Fallopian tube (tissue), 1 donor: ENCODE measurements around the gene NOSTRIN.

GRCh38 chr2:168094534-168095461 is 152.6 kb downstream of the STK39 start:
- PRO-cap: no peak

DNA sequence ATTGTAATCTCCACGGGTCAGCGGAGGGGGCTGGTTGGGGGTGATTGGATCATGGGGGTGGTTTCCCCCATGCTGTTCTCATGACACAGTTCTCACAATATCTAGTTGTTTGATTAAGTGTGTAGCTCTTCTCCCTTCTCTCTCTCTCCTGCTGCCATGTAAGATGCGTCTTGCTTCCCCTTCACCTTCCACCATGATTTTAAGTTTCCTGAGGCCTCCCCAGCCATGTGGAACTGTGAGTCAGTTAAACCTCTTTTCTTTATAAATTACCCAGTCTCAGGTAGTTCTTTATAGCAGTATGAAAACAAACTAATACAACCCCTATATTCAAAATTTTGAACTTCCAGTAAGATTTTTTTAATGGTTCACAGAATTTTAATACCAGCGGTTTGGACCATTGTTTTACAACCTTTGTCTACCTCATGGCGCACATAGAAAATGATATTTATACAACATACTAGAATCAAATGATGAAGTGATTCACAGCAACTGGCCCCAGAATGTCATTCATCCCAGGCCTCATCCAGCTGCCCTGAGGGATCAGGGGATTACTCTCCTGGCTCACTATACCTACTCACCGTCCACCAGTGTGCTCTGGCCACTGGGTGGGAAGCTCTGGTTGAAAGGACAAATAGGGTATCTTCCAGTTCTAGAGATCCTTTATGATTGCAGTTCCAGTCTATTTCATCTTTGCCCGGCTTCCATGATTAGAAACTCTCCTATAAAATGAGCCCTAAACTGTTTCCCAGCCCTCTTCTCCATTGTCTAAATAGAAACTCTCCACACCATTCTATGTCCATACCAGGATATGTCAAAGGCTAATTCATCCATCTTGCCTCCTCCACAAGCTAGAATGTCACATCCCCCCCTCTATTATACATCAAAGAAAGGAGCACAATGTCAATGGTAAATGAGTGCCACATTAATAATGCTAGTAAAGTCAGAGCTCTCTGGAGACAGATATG is 134.8 kb downstream of the STK39 start:
- PRO-cap: no peak

DNA sequence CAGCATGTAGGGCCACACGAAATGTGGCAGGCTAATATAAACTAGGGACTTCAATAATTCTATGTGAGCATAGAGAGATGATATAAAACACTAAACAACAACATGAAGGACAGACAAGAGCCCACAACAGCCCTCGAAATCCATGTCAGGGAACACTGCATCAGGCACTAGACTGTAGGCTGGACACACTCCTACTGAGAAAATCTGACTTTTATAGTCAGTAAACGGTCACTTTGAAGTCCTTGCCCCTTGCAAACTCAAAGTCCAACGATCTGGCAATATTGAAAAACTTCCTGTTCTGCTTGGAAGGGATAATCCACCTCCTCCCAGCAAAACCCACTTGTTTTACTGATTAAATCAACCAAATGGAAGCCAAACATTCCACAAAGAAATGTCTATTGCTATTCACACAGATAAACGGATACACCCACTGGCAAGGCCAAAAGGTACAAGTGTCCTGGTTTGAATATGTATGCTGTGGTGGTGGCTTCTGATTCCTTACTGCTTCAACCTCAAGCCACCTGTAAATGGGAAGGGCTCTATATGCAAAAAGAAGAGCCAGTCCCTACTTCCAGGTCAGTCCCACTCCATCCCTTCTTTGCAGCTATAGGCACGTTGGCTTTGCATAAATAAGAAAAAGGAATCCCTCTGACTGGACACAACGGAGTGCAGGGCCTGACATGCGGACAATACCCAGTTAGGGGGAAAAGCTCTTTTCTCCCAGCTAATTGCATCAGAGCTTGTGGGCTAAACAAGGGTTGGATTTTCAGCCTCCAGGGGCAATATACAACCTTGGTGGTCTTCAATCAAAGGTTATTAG is 56.6 kb downstream of the STK39 start:
- PRO-cap: no peak

- PRO-cap: no peak
Observed at GRCh38 chr2:168234252-168235071, 12.9 kb downstream of the STK39 start.

DNA sequence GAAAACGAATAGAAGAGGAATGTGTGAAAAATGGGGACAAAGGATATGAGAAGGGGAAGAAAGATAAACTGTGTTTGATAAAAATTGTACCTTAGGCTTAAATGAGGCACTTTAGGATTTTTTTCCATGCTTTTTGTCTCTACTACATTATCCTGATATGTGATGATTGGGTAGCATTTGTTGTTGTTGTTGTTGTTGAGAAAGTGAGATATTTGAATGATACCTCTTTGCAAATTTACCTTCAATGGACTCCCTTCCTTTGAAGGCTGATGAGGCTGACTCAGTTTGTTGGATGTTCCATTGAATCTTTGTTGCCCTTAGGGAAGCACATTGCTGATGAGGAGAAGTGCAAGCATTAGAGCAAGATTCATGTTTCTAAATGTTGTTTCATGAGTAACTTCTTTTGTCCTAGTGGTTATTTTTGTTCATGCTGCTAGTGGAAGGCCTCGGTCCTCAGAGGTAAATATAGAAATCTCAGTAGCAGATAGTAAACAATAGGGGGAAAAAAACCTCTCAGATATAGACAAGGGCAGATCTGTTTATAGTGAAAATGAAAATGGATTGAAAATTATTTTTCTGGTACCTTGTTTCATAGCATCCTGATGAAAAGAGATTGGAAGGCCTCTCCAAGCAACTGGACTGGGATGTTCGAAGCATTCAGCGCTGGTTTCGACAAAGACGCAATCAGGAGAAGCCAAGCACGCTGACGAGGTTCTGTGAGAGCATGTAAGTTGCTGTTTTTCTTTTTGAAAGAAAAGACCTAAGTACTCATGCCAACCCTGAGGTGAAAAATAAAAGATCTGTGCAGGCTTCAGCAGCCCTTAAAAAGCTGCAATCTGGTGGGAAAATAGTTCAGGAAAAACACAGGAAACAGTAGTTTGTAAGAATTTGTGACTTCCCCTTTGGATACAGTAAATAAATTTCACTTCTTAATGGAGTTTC is 104.8 kb downstream of the CERS6 start:
- PRO-cap: no peak

GRCh38 chr2:168751014-168751638 is 51.3 kb upstream of the NOSTRIN start:
- PRO-cap: no peak

DNA sequence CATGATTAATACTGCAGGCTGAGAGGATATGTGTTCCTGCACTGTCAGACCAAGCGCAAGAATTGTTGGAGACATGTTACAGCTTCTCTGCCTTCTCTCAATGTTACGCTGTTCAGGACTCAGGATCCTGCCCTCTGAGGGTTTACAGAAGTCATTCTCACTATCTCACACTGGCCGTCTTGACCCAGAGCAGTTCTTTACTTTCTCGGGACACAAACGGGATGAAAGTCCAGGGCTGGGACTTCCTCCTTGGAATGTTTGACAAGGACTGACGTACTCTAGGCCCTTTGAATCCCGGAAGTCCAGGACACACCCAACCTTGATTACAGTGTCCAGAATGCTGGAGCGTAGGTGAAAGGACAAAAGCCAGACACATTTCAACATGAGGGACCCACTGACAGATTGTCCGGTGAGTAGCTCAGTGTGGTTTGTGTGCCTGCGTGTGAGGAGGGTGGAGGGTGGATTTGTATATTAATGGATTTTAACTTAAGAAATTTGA is at the start of gene NOSTRIN:
NOSTRIN (plus strand) TSS at position 373 of the 499 bp plus-strand sequence.
- PRO-cap: bidirectional peak, plus-strand start at position 335 of the sequence, minus-strand start at position 223 of the sequence

DNA sequence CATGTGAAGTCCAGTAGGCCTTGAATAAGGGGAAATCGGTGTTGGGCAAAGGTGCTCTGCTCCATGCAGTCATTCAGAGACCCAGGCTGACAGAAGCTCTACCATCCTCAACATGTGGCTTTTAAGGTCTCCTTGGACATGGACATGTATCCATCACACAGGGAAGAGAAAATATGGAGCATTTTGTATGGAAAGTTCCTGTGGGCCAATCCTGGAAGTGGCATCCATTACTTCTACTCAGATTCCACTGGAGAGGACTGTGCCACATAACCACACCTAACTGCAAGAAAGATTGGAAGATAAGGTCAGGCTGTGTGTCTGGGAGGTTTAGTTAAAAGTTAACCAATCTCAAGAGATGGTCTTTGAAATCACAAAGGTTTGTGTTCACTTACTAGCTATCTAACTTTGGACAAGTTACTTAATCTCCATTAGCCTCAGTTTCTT is 3.8 kb upstream of the ABCB11 start:
- PRO-cap: no peak

DNA sequence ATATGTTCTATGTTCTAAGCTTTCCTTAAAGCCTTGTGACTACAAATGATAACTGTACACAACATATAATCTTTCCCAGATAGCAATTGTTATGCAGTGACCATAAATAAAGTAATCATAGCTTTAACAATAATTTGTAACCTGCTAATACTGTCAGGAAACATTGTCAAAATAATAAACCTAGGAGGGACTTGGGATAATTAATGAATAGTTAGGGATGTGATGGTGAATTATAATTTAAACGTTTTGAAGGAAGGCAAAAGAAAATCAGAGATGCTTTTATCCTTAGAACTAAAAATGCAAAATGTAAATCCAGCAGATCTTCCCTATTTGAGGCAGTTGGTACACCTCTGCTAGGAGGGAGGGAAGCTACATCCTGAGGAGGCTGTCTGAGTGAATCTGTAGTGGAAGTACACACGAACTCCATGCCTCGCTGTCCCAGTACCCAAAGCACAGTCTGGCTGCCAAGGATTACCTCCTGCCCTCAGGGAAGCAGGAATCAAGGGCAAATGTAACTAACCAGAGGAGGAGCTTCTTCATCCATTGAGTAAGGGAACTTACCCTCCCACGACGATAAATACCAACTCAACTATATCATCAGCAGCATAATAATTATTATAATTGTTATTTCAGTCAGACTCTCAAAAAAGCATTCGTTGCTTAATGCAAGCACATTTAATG is 1.9 kb downstream of the DHRS9 start:
- PRO-cap: no peak

DNA sequence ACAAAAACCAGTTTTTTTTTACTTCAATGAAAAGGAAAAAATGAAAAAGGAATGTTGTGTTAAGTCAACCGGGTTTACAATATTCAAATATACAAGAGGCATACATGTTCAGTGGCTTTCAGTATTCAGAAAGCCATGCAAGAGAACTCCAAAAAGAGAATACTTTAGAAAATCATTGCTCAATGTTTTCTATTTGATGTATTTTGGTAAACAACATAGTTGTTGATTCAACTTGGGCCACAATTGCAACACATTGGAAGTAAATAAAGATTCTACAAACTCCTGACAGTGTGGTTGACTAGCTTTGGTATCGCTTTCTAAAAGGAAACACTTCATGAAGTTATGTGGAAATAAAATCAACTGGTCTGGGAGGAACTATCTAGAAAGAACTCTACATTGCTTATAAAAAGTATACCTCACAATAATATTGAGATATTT is 2.7 kb downstream of the DHRS9 start:
- PRO-cap: no peak

- PRO-cap: no peak
Observed at GRCh38 chr2:169478394-169478858, 868 bp upstream of the BBS5 start.

- PRO-cap: unidirectional peak, plus-strand start at chr2:169649424
Observed at GRCh38 chr2:169649161-169649556, 45.0 kb downstream of the CFAP210 start.

- PRO-cap: no peak
Observed at GRCh38 chr2:169712463-169713258, 18.4 kb downstream of the PHOSPHO2 start.

- PRO-cap: no peak
Observed at GRCh38 chr2:169717209-169717614, 16.4 kb upstream of the KLHL23 start.

GRCh38 chr2:169735481-169736151 is 2.0 kb downstream of the KLHL23 start:
- PRO-cap: no peak

- PRO-cap: no peak
Observed at GRCh38 chr2:169789520-169790366, 8.9 kb upstream of the SSB start.

- PRO-cap: no peak
Observed at GRCh38 chr2:170362680-170363616, 185.0 kb downstream of the MYO3B start.

GRCh38 chr2:170530037-170530710 is 185.0 kb upstream of the SP5 start:
- PRO-cap: no peak

DNA sequence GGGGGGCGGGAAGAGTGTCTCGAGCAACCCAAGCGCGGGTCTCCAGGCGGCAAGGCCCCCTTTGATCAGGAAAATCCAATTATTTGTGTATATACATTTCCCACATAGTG is 306 bp upstream of the SP5 start:
- PRO-cap: no peak

- PRO-cap: bidirectional peak, plus-strand start at chr2:170929836, minus-strand start at chr2:170929840; unidirectional peak, minus-strand start at chr2:170930024
Observed at GRCh38 chr2:170929677-170930206, 689 bp downstream of the GORASP2 start.